Skeletal muscle tissue (tissue), 7 donors: ENCODE data around the gene G6PC2.

GRCh38 chr2:168901099-168901377 is at the start of gene G6PC2:
Gene G6PC2 (plus strand): TSS chr2:168901291.
- PRO-cap, 3 experiments: no peak in any of the 3 experiments
- RAMPAGE, long total RNA: no peak
- RRBS, 2 experiments: no CpG with 5 or more reads among the region's 3 CpGs

GRCh38 chr2:169107932-169108289 is 38.5 kb downstream of the DHRS9 start:
- PRO-cap, 3 experiments: no peak in any of the 3 experiments
- RAMPAGE, long total RNA: no peak

- PRO-cap, 3 experiments: no peak in any of the 3 experiments
- RAMPAGE, long total RNA: no peak
- RRBS, 2 experiments: no CpG with 5 or more reads among the region's 6 CpGs
Observed at GRCh38 chr2:169258804-169259387, 103.4 kb downstream of the LRP2 start.

DNA sequence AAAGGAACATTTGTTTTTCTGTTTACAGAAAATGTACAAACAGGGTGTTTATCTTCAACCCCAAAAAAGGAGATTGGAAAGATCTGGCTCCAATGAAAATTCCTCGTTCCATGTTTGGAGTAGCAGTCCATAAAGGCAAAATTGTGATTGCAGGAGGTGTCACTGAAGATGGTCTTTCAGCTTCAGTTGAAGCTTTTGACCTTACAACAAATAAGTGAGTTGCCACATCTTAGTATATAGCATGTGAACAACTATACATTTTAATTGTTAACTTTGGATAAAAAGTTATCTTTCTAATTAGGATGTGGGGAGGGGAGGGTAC is 8.6 kb downstream of the KLHL41 start:
- PRO-cap, 3 experiments: no peak in any of the 3 experiments
- RAMPAGE, long total RNA: start-site peak on the plus strand centred at position 107 of the sequence, 147 bp wide, 168 and 247 reads in 2 replicates
- RRBS, 2 experiments: no CpG with 5 or more reads among the region's 1 CpG

GRCh38 chr2:169531120-169531655 is 21.7 kb downstream of the KLHL41 start:
- PRO-cap, 3 experiments: no peak in any of the 3 experiments
- RAMPAGE, long total RNA: no peak
- RRBS, 2 experiments: no CpG with 5 or more reads among the region's 3 CpGs

DNA sequence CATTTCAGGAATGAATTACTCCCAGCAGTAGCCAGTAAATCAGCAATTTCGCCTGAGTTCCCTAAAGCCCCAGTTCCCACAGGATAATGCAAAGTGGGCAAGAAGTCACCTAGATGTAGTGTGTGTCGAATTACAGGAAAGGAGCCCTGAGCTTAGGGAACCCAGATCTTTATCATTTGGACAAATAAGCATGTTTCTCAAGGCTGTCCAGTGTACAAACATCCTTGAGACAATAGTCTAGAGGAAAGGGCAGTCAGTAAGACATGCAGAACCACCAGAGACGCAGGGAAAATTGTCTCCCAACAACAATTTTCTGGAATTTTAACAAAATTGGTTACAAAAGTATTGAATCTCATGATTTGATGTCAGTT is 1.5 kb downstream of the PHOSPHO2 start:
- PRO-cap, 3 experiments: no peak in any of the 3 experiments
- RAMPAGE, long total RNA: no peak
- RRBS, 2 experiments: no CpG with 5 or more reads among the region's 3 CpGs

GRCh38 chr2:169949368-169950035 is 122.2 kb downstream of the UBR3 start:
- PRO-cap, 3 experiments: no peak in any of the 3 experiments
- RAMPAGE, long total RNA: no peak
- RRBS, 2 experiments: no CpG with 5 or more reads among the region's 6 CpGs

DNA sequence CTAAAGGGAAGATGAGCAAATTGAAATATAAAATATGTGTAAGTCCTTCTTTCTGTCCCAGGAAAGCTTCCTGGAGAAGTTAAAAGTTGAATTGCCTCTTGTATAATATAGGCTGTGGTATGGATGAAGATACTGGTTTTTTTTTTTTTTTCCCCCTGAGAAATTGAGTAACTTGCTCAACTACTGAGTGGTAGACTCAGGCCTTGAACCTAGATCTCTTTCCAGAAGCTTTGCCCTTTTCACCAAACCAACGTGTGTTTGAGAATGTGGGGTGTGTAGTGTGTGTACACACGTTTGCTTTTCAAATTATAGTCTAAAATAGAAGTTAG is 165.4 kb upstream of the MYO3B start:
- PRO-cap, 3 experiments: no peak in any of the 3 experiments
- RAMPAGE, long total RNA: no peak
- RRBS, 2 experiments: no CpG with 5 or more reads among the region's 2 CpGs

DNA sequence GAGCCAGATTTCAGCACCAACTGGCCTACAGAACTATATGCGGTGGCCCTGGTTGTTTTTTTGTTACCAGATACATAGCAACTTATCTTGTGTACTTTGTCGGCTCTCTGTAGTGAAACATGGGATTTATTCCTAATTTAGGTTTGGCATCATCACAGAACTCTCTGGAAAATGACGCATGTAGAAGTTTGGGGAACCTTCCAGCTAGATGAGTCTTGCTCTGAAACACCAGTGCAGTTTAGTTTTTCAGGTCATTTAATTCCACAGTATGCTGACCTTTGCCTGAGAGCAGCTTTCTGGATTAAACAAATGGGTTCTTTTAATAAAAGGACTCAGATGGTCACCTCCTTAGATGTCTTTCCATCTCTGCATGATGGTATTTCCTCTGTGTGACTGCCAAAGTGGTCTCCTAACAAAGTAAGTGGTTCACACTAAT is 39.8 kb downstream of the MYO3B start:
- PRO-cap, 3 experiments: no peak in any of the 3 experiments
- RAMPAGE, long total RNA: no peak
- RRBS, 2 experiments: no CpG with 5 or more reads among the region's 3 CpGs

GRCh38 chr2:170715709-170716539 is 787 bp downstream of the SP5 start:
- PRO-cap, 3 experiments: peak in 1 of 3 experiments; most common plus-strand start chr2:170715881 (in 1)
- RAMPAGE, long total RNA: no peak
- RRBS, 2 experiments: 3 to 4% methylated on average over 36 of the region's 81 CpGs

GRCh38 chr2:170973272-170973606 is 44.2 kb downstream of the GORASP2 start:
- PRO-cap, 3 experiments: peak in 1 of 3 experiments; most common minus-strand start chr2:170973463 (in 1)
- RAMPAGE, long total RNA: no peak
- RRBS, 2 experiments: 1 to 2% methylated on average over 14 of the region's 22 CpGs

GRCh38 chr2:170973607-170974548 is 44.8 kb downstream of the GORASP2 start:
- PRO-cap, 3 experiments: peak in 3 of 3 experiments; most common plus-strand start chr2:170973667 (in 3)
- RAMPAGE, long total RNA: no peak
- RRBS, 2 experiments: 2 to 4% methylated on average over 28 to 29 of the region's 62 CpGs

GRCh38 chr2:171210749-171211387 is 50.2 kb upstream of the TLK1 start:
- PRO-cap, 3 experiments: no peak in any of the 3 experiments
- RAMPAGE, long total RNA: no peak
- RRBS, 2 experiments: no CpG with 5 or more reads among the region's 10 CpGs

GRCh38 chr2:171330619-171331025 is 103.2 kb downstream of the METTL8 start:
- PRO-cap, 3 experiments: no peak in any of the 3 experiments
- RAMPAGE, long total RNA: no peak
- RRBS, 2 experiments: no CpG with 5 or more reads among the region's 3 CpGs

DNA sequence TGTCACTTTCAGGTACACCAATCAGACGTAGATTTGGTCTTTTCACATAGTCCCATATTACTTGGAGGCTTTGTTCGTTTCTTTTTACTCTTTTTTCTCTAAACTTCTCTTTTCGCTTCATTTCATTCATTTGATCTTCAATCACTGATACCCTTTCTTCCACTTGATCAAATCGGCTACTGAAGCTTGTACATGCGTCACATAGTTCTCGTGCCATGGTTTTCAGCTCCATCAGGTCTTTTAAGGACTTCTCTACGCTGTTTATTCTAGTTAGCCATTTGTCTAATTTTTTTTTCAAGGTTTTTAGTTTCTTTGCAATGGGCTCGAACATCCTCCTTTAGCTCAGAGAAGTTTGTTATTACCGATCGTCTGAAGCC is 79.2 kb downstream of the METTL8 start:
- PRO-cap, 3 experiments: no peak in any of the 3 experiments
- RAMPAGE, long total RNA: no peak
- RRBS, 2 experiments: no CpG with 5 or more reads among the region's 10 CpGs

DNA sequence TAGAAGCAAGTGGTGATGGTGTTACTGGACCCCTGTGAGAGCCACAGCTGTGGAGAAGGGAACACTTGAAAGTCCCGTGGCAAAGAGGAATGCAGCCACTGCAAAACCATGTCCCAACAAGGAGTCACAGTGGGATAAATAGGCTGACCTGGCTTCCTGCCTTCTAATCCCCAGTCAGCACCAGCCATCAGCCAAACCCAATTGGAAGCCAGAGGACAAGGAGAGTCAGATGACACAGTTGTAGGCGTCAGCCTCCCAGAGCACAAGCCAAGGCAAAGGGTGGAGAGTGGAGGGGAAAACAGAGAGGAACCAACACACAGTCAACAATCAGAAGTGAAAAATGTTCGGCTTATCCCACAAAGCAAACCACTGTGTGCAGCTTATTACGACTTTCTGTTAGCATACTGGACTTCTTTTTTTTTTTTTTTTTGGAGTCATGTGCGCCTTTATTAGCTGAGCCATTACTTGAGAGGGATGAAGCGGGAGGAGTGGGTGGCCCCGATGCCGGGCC is 5.4 kb upstream of the CYBRD1 start:
- PRO-cap, 3 experiments: no peak in any of the 3 experiments
- RAMPAGE, long total RNA: no peak
- RRBS, 2 experiments: no CpG with 5 or more reads among the region's 8 CpGs

DNA sequence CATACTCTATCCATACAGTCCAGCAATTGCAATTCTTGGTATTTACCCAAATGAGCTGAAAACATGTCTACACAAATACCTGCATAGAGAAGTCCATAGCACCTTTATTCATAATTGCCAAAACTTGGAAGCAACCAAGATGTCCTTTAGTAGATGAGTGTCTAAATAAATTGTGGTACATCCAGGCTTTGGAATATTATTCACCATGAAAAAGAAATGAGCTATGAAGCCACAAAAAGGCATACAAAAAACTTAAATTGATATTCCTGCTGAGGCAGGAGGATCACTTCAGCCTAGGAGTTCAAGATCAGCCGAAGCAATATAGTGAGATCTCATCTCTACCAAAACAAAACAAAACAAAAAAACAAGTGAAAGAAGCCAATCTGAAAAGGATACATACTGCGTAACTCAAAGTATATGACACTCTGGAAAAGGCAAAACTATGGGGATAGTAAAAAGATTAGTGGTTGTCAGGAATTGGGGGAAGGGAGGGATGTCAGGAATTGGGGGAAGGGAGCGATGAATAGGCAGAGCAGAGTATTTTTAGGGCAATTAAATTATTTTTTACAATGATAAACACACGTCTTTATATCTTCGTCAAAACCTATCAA is 84.7 kb downstream of the DYNC1I2 start:
- PRO-cap, 3 experiments: no peak in any of the 3 experiments
- RAMPAGE, long total RNA: no peak
- RRBS, 2 experiments: no CpG with 5 or more reads among the region's 5 CpGs

GRCh38 chr2:172084185-172085189 is 820 bp upstream of the DLX1 start:
- PRO-cap, 3 experiments: no peak in any of the 3 experiments
- RAMPAGE, long total RNA: no peak
- RRBS, 2 experiments: 4 to 7% methylated on average over 11 of the region's 73 CpGs

- PRO-cap, 3 experiments: no peak in any of the 3 experiments
- RAMPAGE, long total RNA: no peak
- RRBS, 2 experiments: 7 to 9% methylated on average over 3 of the region's 32 CpGs
Observed at GRCh38 chr2:172088391-172089136, 3.3 kb downstream of the DLX1 start.

DNA sequence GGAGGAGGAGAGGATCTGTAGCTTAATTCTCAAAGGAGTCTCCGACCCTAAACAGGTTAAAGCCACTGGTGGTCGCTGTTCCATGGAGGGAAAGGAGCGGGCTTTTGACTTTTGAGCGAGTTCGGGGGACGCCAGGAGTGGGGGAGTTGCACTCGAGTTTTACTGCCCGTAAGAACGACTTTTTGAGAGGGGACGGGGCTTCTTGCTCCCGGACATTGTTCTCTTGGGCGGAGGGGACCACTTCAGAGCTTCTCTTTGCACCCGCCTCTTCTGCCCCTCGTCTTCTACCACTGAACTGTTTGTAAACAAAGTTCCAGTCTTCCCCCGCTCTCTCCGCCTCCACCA is 6.8 kb downstream of the DLX2 start:
- PRO-cap, 3 experiments: no peak in any of the 3 experiments
- RAMPAGE, long total RNA: no peak
- RRBS, 2 experiments: 9% methylated on average over 4 of the region's 16 CpGs; no CpG with 5 or more reads in 1 of the 2 experiments